Colon Carcinoma Metastatic in the Lung (tissue), 2 donors: ENCODE measurements around a stretch of chr9.

- PRO-cap, 2 experiments = no peak in any of the 2 experiments
Measured at GRCh38 chr9:135504676-135505045, 4.2 kb downstream of the MRPS2 start.

- PRO-cap, 2 experiments = no peak in any of the 2 experiments
Measured at GRCh38 chr9:135818858-135819583, 88.3 kb downstream of the CAMSAP1 start.

- PRO-cap, 2 experiments = no peak in any of the 2 experiments
Measured at GRCh38 chr9:135908652-135909328, 1.4 kb upstream of the CAMSAP1 start.

GRCh38 chr9:135946810-135947487 lies 14.2 kb downstream of the UBAC1 start:
- PRO-cap, 2 experiments = no peak in any of the 2 experiments

DNA sequence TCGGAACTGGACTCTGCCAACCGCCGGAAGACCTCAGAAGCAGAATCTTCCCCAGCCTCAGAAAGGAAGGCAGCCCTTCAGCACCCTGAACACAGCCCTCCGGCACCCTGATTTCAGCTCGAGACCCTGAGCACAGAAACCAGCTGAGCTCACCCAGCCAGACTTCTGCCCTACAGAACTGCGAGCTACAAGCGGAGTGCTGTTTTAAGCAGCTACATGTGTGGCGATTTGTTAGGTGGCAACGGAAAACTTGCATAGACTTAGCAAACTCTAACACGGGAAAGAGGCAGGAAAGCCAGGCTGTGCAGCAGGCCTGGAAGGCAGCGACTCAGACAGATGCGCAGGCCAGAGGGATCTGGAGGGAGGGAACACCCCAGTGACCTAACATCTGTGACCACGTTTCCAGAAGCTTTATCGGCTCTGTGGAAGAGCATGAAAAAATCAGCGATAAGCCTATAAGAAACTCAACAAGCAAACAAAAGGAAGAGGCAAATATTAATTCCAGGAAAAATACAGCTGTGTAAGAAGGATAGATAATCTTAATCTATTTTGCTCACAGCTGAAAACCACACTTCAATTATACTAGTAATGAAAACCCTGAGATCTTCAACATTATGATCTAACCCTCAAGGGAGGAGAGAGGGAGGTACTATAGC lies 11.0 kb downstream of the UBAC1 start:
- PRO-cap, 2 experiments = no peak in any of the 2 experiments

DNA sequence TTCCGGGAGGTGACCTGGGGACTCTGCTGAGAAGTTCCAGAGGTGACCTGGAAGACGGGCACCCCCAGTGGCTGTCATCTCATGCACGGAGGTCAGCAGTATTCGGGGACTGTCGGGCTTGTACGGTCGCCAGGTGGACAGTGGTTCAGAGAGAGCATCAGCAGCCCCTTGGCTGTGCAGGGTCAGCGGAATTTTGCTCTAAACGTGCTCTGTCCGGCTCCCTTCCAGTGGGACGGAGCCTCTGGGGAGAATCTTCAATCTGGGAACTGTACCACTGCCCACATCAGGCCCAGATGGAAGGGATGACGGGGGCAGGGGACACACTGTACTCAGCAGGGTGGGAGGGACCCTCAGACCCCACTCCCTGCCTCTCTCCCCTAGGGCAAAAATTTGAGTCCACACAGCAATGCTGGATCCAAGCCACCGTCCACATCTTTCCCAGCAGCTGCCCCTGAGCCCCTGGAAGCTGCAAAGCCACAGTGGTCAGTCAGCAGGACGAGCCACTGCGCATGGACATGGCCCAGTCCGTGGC lies 7.0 kb downstream of the NACC2 start:
- PRO-cap, 2 experiments = no peak in any of the 2 experiments

DNA sequence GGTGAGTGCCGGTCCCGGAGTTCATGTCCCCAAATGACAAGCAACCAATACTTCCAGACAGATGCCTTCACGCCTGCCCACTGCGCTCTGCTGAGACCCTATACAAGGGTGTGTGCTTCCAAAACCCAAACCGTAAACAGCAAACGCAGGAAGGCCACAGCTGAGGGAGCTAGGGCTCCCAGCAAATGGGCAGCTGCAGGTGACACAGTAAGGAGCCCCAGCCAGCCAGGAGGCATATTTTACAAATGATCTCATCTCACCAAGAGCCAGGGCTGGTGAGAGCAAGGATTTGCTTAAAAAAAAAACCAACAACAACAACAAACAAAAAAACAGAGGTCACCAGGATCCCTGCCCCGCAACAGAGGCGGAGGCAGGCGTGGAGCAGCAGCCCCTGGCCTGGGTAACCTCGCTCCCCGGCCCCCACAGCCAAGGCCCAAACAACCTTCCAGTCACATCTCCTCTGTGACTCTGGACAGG lies 3.5 kb downstream of the NACC2 start:
- PRO-cap, 2 experiments = no peak in any of the 2 experiments

GRCh38 chr9:136093667-136094550 lies 1.2 kb downstream of the NACC2 start:
- PRO-cap, 2 experiments = peak in 2 of 2 experiments; most common plus-strand start chr9:136094249 (in 1); most common minus-strand start chr9:136093823 (in 1)

GRCh38 chr9:136094551-136094958 lies 534 bp downstream of the NACC2 start:
- PRO-cap, 2 experiments = peak in 1 of 2 experiments; most common plus-strand start chr9:136094806 (in 1); most common minus-strand start chr9:136094683 (in 1)

DNA sequence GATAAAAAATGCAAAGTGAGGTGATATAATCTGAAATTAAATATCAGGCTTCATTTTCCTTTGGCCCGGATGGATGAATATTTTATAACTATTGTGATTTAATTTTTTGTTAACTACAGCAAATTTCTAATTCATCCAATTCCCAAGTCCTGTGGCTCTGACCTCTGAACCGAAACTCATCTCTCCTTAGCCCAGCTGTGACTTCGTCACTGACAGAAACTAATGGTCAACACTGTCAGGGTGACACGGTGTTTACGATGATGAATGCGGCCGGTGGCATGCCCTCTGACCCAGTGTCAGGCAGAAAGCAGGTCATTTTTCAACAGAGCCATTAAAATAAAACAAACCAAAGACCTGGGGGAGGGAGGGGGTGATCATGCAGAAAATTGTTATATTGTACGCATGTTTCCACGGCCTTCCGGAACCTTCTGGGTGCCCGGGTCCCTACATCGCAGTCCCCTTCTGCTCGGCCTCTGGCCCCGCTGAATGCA lies 8.4 kb downstream of the CCDC187 start:
- PRO-cap, 2 experiments = no peak in any of the 2 experiments

DNA sequence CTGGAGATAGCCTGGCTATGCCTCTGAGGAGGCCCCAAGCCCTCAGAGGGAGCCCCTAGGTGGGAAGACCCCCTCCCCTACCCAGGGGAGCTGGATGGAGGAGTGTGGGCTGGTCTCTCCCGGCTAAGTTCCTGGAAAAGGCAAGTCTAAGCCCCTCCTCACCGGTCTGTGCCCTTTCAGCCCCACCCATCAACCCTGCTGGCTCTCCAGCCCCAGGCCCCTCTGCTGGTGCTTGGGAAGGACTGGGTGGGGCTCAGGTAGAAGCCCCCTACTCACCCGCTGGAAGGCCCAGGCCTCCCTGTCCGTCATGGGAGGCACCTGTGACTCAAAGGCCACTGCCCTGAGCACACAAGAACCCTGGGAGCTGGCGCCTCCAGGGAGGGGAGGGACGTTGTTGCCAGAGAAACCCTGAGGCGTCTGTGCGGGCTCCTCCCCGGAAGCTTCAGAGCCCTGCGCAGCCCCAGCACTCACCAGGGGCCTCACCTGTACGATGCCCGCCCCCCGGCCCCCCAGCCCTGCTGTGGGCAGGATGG lies 7.5 kb upstream of the CCDC187 start:
- PRO-cap, 2 experiments = no peak in any of the 2 experiments

DNA sequence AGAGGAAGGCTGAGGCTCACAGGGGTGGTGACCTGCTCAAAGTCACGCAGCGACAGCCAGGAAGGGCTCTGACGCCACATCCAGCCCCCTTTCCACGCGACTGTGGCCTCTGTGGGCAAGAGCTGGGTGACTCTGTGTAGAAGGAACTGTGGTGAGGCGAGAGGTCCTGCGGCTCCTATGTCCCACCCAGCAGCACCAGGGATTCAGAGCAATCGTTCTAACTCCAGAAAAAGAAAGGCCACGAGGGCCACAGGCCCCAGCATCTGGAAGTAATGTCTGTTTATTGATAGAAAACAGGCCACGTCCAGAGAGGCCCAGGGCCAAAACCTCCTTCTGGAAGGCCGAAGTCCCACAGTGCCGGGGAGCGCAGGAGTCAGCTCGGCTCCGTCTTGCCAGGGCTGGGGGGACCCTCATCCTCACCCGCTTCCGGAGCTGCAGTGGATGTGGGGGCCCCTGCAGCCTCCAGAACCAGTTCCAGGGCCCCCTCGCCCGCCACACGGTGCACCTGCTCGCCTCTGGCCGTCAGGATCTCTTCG lies 1.8 kb downstream of the DNLZ start:
- PRO-cap, 2 experiments = no peak in any of the 2 experiments

DNA sequence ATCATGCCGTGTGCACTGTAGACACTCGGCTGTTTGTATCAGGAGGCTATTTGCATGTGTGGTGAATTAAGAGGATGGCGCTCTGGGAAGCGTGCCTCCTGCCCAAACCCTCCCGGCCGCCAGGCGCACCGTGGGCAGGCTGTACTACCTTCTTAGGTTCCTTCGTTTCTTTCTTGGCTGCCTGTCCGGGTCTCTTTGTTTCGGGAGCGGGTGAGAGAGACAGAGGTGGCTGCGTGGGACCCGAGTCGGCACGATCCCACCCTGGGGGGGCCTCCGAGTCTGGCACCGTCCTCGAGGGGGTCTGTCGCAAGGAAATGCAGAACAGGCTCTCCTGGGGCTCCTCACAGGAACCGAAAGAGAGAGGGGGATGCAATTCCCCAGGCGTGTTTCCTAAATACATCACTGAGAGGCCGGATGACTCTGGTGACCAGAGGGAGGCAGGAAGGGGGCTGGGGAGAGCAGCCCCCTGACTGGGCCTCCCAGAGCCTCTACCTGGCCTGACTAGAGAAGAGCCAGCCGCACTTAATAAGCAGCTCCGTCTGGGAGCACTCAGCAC lies 11.5 kb upstream of the INPP5E start:
- PRO-cap, 2 experiments = no peak in any of the 2 experiments

- PRO-cap, 2 experiments = no peak in any of the 2 experiments
Measured at GRCh38 chr9:136510935-136511494, 28.2 kb upstream of the SEC16A start.

DNA sequence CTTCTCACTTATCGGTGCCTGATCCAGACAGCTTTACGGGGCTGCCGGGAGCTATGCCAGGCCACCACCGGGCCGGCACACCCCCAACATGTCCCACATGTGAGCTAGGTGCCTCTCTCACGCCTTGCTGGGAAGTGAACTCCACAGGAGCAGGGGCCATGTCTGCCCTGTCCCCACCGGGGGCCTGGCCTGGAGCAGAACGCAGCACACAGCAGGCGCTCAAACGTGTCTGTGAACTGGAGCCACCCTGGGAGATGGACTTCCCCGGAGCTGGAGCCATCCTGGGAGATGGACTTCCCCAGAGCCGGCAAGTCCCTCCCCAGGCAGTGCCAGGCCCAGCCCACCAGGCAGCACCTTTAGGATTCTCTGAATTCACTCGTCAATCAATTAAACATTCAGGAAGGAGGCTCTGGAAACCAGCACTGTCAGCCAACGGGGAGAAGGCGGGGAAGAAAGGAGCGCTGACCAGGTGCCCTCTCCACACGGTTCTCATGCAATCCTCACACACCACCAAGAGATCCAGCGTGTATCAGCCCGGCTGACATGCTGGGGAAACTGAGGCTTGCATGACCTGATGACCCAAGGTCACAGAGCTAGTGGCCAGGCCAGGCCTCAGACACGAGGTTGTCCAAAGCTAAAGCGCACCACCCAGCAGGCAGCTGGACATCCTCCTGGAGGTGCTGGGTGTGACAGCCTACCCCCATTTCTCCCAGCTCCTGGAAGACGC lies 5.6 kb downstream of the NOTCH1 start:
- PRO-cap, 2 experiments = no peak in any of the 2 experiments

DNA sequence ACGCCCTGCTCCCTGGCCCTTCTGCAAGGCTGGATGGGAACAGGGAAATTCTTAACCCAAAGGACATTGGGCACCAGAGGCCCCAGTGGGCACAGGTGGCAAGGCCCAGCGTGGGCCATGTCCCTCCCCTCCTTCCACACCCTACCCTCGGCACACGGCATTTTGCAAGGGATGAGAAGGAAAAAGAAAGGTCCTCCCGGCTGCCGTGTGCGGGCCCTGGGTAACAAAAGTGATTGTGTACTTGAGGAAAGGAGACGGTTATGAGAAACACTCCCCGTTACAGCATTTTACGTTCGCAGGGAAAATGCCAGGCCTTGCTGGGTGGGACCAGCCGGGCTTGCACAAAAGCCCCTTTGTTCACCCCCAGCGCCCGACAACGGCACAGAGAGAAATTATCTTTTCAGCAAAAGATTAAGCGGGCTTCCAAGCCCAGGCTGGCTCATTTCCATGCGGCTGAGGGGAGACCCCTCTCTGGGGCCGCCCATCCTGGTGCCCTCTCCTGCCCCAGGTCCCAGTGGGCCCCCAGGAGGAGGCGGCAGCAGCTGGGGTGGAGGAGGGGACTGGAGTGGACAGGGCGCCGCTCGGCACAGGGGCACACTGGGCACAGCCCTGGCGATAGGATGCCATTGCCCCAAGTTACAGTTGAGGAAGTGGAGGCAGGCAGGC lies 50.7 kb upstream of the NOTCH1 start:
- PRO-cap, 2 experiments = peak in 2 of 2 experiments; most common minus-strand start position 231 of the sequence (in 2)

- PRO-cap, 2 experiments = no peak in any of the 2 experiments
Measured at GRCh38 chr9:136619664-136620290, 42.9 kb upstream of the EGFL7 start.

- PRO-cap, 2 experiments = no peak in any of the 2 experiments
Measured at GRCh38 chr9:136626609-136627023, 36.1 kb upstream of the EGFL7 start.

GRCh38 chr9:136666310-136666911 lies 3.7 kb downstream of the EGFL7 start:
- PRO-cap, 2 experiments = no peak in any of the 2 experiments

- PRO-cap, 2 experiments = peak in 1 of 2 experiments; most common plus-strand start chr9:136669923 (in 1)
Measured at GRCh38 chr9:136669555-136670006, 6.9 kb downstream of the EGFL7 start.